Neural crest cell (in vitro differentiated cells): ENCODE results near the gene EPG5.

GRCh38 chr18:45665953-45666552 is 50.8 kb downstream of the SLC14A2 start:
- PRO-cap, result no peak

DNA sequence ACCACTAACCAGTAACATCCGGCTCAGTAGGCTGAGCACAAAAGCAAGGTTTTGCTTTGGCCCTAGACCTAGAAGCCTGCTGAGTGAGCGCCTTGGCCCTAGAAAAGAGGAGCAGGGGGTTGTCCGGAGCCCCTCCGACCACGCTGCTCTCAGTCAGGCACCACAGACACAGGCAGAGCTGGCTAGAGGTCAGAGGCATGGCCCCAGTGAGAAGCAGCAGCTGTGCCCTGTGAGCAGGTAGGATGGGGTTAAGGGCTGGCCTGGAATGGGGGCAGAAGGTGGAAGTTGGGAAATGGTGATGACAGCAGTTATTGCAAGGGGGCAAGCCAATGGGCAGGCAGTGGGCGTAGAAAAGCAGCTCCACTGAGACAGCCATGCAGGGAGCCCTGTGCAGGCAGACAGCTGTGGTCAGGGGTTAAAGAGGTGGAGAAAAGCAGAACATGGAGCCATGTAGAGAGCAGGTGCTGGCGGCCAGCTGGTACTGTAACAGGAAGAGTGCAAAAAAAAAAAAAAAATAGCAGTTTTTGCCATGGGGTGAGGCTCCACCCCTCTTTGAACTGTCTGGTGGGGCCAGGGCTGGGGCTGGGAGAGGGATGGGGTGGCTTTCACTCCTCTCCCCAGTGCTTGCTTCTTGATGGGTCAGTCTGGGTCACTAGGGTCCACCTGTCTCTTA is 36.9 kb upstream of the SLC14A1 start:
- PRO-cap, result no peak

GRCh38 chr18:45967007-45967777 is at the start of gene EPG5:
EPG5 (minus strand) TSS chr18:45967329.
- PRO-cap, result bidirectional peak, plus-strand start at chr18:45967573, minus-strand start at chr18:45967273

DNA sequence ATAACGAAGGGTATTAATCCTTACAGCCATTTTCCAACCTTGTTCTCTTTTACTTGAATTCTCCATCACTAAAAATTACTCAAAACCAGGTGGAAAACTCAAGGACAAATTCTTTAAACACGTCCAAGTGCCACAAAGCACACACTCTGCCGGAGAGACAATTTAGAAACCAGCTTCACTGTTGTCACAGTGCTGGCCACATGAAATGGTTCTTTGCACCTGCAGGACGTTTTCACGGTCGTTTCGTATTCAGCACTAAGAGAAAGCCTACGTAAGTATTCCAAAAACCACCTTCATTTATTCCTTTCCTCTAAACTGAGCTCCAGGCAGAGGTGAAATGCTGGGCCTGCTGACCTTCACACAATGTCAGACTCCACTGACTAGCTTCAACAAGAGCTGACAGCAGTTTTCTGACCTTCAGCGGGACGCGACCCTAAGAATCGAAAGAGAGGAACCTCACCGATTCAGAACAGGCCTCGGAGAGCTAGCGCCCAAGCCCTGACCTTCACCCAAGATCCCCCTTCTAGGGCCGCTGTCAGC is 650 bp downstream of the ATP5F1A start:
- PRO-cap, result no peak

DNA sequence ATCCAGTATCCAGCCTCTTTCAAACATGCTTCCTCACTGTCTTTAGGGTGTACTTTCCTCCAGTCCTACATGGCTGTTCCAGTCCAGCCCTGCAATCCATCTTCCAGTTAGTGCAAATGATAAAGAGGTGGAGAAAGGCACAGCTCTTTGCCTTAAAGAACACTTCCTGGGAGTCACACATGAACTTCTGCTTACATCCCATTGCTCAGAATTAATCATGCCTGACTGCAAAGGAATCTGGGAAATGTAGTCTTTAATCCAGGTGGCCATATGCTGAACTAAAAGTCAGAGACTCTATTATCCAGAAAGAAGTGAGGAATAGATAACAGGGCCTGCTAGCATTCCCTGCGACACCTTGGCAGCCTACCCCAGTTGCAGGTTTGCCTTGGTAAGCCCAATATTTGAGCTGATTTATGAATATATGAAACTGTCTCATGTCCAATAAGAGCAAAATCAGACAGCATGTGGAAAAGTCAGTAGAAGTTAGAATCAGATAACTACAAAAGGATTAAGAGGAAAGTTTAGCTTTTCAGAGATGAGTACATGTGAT is 9.2 kb upstream of the RNF165 start:
- PRO-cap, result unidirectional peak, minus-strand start at position 121 of the sequence

DNA sequence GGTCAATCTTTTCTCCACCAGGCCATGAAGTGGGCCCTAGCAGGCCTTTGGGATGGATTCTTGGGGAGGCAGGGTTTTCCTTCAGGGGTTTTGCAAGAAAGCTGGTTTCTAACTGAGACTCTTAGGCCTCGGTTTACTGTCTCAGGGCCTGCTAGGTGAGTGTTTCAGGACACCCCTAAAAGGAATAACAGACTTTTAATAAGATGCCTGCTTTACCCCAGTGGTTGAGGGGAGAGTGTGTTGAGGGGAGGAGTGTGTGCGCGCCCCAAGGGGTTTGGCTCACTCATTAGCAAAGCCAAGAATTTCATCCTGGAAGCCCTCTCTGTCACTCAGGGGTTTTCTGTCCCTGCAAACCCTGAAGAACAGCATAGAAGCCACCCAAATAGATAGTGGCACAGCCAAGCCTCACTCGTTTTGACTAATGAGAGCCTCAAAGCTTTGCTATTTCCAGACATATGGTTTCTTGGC is 28.4 kb downstream of the RNF165 start:
- PRO-cap, result no peak

DNA sequence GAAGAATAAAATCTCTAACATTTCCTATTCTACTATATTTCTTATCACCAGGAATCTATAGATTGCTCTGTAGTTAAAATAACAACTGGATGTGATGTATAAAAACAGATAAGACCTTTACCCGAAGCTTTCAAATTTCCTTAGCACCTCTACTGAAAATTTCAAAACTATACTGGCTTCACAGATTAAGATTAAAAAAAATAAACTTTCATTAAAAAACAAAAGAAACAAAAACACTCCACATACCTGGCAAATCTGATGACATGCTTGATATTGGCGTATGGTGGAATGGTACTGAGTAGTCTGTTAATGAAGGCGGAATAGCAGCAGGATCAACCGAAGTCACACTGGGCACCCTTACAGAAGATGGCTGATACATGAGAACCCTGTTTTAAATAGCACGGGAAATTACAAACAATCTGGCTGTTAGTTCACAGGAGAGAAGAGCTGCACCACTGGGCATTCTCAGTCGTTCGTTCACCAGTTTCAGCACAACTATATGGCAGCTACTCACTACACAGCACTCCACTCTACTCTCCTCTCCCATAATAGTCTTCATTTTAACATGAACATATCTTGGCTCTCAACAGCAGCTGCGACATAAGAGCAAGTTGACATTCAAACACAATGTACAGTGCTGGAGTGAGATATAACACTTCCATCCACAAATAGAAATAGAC is 64.0 kb upstream of the ST8SIA5 start:
- PRO-cap, result no peak

DNA sequence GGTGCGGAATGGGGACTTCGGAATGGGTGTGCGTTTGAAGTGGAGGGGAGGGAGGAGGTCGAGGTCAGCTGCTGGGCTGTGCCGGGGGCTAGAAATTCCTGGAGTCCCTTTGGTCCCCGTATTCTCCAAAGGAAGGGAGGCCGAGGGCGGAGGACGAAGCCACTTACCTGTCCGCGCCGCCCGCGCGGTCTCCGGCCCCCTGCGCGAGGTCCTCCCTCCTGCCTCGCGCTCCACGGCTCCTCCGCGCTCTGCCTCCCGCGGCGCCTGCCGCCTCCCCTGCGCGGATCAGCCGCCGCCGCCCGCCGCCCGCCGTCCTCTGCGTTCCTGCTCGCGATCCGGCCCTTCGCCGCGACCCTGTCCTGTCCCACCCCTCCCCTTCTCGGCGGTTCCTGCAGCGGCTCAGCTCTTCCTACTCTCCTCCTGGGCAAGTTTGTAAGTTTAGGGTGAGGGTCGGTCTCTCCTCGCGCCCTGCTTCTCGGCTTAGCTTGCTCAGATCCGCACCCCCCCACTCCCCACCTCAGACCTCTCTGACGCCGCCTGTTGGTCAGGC is 9.5 kb upstream of the SKOR2 start:
- PRO-cap, result no peak

DNA sequence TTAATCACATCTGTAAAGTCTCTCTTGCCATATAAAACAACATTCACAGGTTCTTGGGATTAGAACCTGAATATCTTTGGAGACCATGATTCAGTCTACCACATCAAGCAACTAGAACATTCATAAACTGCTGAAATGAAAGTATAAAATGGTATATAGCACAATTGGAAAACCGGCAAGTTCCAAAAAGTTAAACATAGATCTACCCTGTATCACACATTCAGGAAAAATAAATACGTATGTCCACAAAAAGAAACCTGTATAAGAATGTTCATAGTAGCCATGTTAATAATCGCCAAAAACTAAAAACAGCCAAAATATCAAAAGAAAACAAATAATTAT is 23.5 kb downstream of the SMAD2 start:
- PRO-cap, result no peak

- PRO-cap, result no peak
These were observed 169.6 kb upstream of the SMAD2 start for GRCh38 chr18:48099988-48100467.

GRCh38 chr18:48151468-48152264 is 221.2 kb upstream of the SMAD2 start:
- PRO-cap, result no peak

DNA sequence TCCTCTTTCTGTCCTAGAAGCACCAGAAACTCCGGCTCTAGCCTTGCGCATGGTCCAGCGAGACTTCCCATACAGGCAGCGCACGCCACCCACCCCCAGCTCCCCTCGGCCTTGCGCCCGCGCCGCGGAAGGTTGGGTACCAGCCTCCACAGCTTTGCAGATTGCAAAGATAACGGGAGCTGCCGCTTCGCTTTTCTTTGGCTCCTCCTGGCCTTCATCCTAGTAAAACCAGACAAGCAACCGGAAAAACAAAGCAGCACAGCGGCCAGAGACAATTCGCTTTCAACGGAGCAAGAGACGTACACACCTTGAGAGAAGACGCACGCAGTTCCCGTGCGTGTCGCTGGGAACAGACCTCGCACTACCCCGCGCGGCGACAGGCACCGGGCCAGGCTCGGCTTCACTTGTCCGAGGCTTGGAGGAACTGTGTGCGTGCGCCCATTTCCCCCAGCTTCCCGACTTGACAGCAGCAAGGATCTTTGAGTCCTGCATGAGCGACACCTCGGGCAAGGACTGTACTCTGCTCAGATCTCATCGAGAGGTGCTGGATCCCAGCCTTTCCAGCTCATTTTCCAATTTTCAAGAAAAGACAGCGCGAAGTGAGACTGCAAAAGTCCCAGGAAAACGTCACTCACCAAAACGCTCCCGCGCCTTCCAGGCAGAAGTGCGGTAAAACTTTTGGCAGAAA is 988 bp downstream of the ZBTB7C start:
- PRO-cap, result no peak

DNA sequence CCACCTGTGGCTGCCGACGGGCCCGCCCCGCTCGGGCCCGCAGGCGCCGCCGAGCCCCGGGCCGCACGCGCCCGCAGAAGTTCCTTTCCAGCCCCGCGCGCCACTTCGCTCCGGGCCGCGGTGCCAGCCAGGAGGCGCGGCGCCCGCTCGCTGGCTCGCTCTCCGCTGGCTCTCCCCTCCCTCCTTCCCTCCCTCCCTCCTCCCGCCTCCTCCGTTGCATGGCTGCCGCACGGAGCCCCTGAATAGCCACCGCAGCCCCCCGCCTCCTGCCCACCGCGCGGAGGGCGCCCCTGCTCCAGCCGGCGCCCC is 490 bp downstream of the ZBTB7C start:
- PRO-cap, result no peak

GRCh38 chr18:48441675-48442127 is 32.5 kb upstream of the ZBTB7C start:
- PRO-cap, result no peak

- PRO-cap, result no peak
These were observed 1.6 kb downstream of the CTIF start for GRCh38 chr18:48540271-48541009.

DNA sequence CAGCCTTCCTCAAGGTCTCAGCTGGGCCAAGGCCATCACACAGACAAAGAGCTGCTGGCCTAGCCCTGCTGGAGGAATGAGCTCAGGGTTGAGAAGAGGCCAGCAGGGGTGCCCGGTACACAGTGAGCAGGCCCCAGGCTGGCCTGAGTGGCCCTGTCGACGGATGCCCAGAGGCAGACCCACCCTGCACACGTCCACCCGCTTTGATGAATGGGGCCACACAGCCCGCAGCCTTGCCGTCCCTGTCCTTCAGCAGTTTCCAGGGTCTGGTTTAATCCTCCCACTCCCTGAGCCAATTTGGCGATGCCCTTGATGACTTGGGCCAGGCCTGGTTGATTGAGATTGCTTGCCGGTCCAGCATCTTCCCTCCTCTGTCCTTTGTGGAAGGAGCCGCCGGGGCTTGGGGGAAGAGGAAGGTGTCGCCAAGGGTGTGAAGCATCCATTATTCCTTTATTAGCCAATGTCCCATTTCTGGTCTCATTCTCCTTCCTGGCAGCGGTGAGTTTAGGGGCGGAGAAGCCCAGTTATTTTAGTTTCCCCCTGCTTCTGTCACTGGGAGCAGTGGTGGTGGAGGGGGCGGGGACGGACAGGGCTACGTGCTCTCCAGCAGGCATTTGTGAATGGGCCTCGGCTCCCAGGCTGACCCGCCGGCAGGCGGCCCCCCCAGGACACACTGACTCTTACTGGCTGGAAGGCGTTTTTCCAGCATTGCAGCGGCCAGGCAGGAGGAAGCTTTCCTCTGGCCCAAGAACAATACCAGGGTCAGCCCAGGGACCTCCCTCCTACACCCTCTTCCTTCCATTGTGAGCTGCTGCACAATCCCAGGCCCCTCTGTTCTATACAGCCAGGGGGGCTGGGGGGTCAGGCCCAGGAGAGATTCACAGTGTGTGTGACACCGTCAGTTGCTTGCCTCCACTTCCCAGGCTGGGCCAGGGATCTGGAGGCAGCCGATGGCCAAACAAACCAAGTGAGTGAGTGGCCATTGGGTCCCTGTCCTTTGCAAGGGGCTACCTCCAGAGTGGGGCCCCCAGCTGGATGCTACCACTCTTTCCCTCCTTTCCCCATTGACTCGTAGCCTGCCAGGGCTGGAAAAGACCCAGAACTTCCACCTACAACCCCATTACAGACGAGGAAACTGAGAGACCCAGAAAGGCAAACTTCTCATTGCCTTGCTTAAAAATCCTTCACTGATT is 141.9 kb downstream of the CTIF start:
- PRO-cap, result no peak

DNA sequence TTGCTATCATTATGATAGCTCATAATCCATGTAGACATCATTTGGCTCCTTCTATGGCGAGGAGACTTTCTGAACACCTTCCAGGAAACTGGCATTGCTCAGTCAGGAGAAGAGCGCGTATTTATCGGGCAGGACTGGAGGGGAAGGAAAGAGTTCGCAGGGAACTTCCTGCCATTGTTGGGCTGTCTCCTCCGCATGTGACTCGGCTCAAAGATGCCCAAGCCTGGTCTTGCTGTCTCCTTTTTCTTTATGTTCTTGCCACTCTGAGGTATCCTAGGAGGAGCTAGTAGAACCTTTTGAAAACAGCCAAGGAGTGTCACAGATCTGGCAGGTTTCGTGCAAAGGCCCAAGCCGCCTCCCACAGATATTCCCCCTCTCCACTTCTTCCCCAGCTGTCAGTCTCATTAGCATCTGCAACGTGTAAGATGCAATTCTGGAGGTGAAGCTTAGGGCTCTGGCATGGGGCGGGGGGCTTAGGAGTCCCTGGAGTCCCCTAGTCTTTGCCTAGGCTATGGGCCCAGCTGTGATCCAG is 157.0 kb downstream of the CTIF start:
- PRO-cap, result no peak

DNA sequence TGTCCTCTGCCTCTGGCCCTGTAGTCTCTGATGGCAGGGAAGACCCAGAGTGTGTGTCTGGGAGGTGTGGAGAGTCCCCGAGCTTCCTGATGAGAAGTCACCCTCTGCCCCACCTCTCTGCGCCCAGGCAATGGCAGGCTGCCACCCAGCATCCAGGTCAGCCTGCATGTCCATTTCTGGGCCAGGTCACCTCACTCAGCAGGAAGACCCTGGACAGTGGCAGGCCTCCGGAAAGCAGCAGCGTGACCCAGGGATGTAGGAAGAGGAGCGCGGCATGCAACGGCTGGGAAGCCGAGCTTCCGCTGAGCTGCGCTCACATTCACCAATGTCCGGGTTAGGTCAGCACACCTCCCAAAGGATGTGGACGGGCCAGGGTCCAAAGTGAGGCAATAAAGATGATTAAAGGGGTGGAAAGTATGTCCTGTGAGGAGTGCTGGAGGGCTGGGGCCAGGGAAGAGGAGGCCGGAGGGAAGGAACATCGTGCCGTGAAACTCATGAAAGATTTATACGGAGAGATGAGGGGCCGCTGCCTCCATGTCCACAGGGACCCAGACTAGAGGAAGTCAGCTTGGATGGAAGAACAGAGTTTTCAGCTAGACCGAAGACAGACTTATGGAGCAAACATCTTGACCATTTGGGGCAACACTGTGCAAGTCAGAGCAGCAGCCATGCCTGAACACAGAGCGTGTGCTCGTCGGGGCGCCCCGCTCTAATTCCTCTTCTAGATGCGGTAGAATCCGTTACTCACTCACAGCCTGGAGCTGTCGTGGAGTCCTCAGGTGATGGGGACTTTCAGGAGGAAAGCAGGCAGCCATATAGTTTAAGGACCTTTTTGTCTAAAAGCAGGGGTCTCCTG is 174.6 kb downstream of the CTIF start:
- PRO-cap, result no peak

- PRO-cap, result no peak
These were observed 160.4 kb downstream of the SMAD7 start for GRCh38 chr18:48789853-48791312.

DNA sequence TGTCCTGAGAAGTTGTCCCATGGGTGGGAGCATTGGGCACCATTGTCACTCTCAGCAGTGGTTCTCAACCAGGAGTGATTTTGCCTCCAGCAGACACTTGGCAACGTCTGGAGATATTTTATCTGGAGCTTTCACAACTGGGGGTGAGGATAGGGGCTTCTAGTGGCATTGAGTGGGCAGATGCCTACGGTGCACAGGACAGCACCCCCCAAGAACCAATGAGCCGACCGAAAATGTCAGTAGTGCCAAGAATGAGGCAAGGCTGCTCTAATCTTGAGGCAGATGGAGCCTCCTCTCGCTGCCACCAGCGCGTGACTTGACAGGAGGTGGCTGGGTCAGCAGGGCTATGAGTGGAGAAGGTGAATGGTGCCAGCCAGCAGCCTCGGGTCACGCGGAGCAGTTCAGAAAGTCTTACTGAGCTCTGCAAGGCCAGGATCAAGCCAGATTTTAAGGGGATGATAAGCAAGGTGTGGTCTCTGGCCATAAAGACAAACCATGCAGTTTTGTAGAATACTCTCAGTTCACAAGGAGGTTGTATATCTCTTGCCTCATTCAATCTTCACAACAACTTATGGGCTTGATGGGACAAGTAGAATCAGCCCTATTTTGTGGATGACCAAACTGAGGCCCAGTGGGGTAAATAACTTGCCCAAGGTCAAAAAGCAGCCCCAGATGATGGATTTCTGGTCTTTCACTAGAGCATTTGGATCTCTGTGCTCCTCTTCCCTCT is 151.9 kb downstream of the SMAD7 start:
- PRO-cap, result no peak